Right atrium auricular region (tissue), 2 donors: ENCODE measurements around the genes ZNF528, ZNF701, ZNF816 and ZNF415.

DNA sequence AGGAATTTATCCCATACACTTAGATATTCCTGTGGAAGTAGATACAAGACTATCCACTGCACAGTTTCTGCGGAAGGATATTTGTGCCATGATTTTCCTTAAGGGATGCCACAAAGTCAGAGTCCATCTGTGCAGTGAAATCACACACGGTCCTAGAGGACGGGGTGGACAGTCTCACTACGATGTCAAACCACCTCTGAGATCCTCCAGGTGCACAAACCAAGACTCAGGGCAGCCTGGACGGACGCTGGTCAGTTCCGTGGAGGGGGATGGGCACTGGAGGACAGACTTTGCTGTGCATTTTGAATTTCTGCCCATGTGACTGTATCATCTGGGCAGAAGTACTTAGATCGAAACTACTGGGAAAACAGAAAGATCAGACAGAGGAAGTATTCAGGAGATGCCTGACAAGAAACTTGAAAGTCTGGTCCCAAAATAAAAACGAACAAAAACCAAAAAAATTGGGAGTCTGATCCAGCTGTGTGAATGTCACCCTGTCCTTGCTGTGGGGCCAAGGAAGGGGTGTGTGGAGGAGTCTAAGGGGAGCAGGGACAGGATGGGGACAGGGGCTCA, 1.7 kb downstream of the SIGLEC8 start:
- PRO-cap = no peak
- RAMPAGE, long total RNA, 2 experiments = no peak in any of the 2 experiments

- PRO-cap = no peak
- RAMPAGE, long total RNA, 2 experiments = no peak in any of the 2 experiments
These were observed 5.5 kb downstream of the FPR3 start for GRCh38 chr19:51800302-51800984.

GRCh38 chr19:52049546-52049955, 913 bp upstream of the ZNF432 start:
- PRO-cap = no peak
- RAMPAGE, long total RNA, 2 experiments = no peak in any of the 2 experiments

GRCh38 chr19:52115638-52116346, 20.2 kb upstream of the ZNF841 start:
- PRO-cap = no peak
- RAMPAGE, long total RNA, 2 experiments = no peak in any of the 2 experiments

DNA sequence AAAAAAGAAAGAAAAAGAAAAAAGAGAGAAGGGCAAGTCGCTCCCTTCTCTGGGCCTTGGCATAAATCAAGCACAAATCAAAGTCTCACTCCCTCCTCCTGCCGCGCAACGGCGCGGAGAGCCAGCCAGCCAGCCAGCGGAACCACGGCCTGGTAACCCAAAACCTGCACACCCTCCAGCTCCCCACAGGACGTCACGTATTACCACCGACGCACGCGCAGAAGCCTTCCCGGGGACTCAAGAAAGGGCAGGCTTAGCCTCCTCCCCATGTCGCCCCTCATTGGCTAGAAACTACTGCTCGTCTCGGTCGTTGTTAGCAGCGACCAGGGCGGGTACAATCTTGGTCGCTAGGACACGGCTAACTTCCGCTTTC, 400 bp upstream of the PPP2R1A start:
- PRO-cap = bidirectional peak, plus-strand start outside the sequence, minus-strand start at position 166 of the sequence
- RAMPAGE, long total RNA, 2 experiments = no peak in any of the 2 experiments

GRCh38 chr19:52203735-52204058, 13.8 kb downstream of the PPP2R1A start:
- PRO-cap = no peak
- RAMPAGE, long total RNA, 2 experiments = no peak in any of the 2 experiments

DNA sequence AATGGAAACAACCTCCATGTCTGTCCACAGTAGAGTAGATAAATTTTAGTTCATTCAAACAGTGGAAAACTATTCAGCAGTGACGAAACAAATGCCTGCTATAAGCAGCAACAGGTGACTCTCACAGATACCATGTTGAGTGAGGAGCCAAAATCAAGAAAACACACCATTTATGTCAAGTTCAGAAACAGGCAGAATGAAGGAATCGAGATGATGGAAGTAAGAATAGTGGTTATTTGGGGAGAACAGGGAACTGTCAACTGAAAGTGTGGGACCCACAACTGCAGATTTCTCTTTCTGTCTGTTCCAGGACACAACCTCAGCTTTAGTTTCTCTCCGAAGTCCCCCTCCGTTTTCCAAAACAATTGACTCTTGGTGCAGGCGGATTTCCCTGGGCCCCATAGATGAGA, 34.1 kb downstream of the PPP2R1A start:
- PRO-cap = no peak
- RAMPAGE, long total RNA, 2 experiments = no peak in any of the 2 experiments

DNA sequence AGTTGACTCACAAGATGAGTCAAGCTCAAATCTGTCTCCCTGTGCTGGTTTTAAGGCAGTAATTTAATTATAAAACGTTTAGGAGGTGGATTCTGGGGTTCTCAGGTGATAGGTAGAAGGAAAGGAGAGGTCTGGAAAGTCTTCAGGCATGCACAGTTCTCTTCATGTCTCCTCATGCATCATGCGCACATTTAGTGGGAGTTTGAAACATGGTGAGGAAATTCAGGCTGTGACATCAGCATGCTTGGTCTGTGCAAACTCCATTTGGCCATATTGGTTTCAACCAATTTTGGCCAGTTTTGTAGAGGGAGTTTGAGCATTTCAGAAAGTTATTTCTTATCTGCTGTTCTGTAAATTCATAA, 37.9 kb upstream of the ZNF766 start:
- PRO-cap = no peak
- RAMPAGE, long total RNA, 2 experiments = no peak in any of the 2 experiments

DNA sequence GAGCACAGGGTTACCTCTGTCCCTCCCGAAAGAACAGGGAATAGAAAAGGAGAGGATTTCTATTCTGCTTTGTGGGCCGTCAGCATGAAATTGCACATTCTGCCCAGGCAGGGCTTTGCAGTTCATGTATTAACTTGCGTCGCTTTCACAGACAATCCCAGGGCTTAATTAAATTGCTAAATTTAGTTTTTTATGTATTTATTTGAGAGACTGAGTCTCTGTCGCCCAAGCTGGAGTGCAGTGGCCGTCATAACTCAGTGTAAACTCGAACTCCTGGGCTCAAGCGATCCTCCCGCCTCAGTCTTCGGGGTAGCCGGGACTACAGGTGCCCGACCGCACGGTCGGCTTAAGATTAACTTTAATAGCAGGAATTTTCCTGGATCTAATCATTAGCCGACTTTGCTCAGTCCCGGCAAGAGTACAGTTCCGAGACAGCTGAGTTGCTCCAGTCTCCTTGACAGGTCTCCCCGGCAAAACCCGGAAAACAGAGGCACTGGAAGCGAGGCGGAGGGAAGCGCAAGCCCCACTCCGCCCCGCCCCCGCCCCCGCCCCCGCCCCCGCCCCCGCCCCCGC, 363 bp upstream of the ZNF480 start:
- PRO-cap = bidirectional peak, plus-strand start outside the sequence, minus-strand start at position 486 of the sequence
- RAMPAGE, long total RNA, 2 experiments = no peak in any of the 2 experiments

GRCh38 chr19:52336990-52337446, 975 bp downstream of the ZNF610 start:
- PRO-cap = no peak
- RAMPAGE, long total RNA, 2 experiments = no peak in any of the 2 experiments

GRCh38 chr19:52397501-52398050, at the start of gene ZNF528:
Gene ZNF528, plus strand, starts transcription at chr19:52397849.
- PRO-cap = bidirectional peak, plus-strand start at chr19:52397849, minus-strand start at chr19:52397784
- RAMPAGE, long total RNA, 2 experiments = start-site peak on the plus strand in 2 of 2 experiments, at chr19:52397849-52397879 at its widest, 89 to 276 reads per replicate; start-site peak on the minus strand in 2 of 2 experiments, at chr19:52397705-52397819 at its widest, 24 to 57 reads per replicate

- PRO-cap = bidirectional peak, plus-strand start at chr19:52570287, minus-strand start at chr19:52570106; bidirectional peak, plus-strand start at chr19:52570528, minus-strand start at chr19:52570553
- RAMPAGE, long total RNA, 2 experiments = no peak in any of the 2 experiments
These were observed at the start of gene ZNF701 for GRCh38 chr19:52569942-52571071. Gene ZNF701, plus strand, starts transcription at chr19:52570287.

- PRO-cap = no peak
- RAMPAGE, long total RNA, 2 experiments = no peak in any of the 2 experiments
These were observed 43.4 kb downstream of the ENSG00000269825 start for GRCh38 chr19:52646751-52647354.

GRCh38 chr19:52896659-52897111, 750 bp downstream of the ZNF320 start:
- PRO-cap = no peak
- RAMPAGE, long total RNA, 2 experiments = no peak in any of the 2 experiments

GRCh38 chr19:52944886-52945589, 17.6 kb downstream of the ZNF816 start:
- PRO-cap = no peak
- RAMPAGE, long total RNA, 2 experiments = no peak in any of the 2 experiments

DNA sequence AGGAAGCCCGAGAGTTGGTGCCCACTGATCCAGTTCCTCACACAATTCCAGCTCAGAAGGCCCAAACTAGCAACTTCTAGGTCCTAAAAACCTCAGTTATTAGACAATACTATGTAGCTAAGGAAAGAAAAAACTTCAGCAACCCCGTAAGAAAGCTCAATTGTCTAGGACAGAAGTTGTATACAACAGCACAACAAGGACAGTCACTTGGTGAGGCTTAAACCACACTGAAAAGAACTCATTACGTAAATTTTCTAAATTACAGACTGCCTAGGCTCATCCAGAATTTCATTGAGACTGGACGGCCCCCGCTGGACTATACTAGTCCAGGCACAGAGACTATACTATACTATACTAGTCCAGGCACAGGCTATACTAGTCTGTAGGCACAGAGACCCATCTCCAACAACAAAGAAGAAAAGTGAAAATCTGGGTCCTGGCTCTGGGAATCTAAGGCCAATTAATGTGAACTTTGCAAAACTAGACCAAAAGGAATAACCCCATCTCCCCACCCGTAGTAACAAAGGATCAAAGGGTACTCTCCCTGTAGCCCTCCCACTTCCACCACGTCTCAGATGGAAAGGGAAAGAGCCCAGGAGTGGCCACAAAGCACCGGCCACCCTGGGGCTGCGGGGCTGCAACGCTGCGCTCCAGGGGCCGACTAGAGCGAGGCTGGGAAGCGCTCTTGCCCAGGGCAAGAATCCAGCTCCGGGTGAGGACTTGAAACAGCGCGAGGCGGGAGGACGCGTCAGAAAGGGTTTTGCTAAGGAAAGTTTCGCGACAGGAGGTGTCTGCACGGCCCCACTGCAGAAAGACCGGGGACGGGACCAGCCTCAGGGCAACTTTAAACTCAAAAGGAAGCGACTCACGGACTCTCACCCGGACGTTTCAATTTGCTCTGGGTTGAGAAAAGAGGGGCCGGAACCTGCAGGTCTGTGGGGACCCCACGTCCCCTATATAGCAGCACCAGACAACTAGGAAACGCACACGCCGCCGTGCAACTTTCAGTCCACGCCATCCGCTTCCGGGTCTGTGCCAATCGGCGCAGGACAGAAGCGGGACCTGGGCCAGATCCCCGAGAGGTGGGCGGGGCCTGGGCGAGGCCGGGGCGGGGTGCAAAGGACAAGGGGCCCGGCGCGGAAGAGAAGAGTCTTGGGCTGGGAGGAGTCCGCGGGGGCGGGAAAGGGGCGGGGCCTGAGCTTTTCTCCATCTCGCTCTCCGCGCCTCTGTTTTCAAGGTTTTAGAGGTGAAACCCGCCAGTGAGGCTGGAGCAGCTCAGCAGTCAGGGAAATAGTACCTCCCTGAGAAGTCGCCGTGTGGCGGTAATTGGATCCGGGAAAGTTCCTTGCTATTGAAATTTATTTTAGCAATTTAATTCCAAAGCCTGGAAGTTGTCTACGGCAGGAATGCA, at the start of gene ZNF816:
Gene ZNF816, minus strand, starts transcription at position 1,034 of the 1,411 bp plus-strand sequence.
- PRO-cap = unidirectional peak, plus-strand start at position 574 of the sequence; bidirectional peak, plus-strand start at position 804 of the sequence, minus-strand start at position 663 of the sequence; bidirectional peak, plus-strand start at position 1,235 of the sequence, minus-strand start at position 1,034 of the sequence
- RAMPAGE, long total RNA, 2 experiments = start-site peak on the minus strand in 2 of 2 experiments, centred at positions 1,000 to 1,004 of the sequence, 40 to 79 reads per replicate

DNA sequence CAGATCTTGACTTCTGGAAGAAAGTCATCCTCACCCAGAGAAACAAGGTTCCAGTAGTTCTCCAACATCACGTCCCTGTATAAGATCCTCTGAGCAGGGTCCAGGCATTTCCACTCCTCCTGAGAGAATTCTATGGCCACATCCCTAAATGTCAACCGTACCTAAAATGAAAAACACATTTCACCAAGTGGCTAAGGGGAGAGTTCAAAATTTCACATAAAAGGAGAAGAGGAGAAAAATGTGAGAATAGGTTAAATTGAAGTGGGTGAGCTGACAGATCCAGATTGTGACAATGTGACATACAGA, 28.2 kb downstream of the ZNF160 start:
- PRO-cap = no peak
- RAMPAGE, long total RNA, 2 experiments = no peak in any of the 2 experiments

- PRO-cap = unidirectional peak, minus-strand start at chr19:53132900
- RAMPAGE, long total RNA, 2 experiments = start-site peak on the minus strand in 2 of 2 experiments, at chr19:53132877-53132895 at its widest, 55 to 140 reads per replicate
These were observed at the start of gene ZNF415 for GRCh38 chr19:53132577-53133289. Gene ZNF415, minus strand, starts transcription at chr19:53132910.

- PRO-cap = no peak
- RAMPAGE, long total RNA, 2 experiments = no peak in any of the 2 experiments
These were observed 33.6 kb upstream of the ZNF331 start for GRCh38 chr19:53504399-53504624.

DNA sequence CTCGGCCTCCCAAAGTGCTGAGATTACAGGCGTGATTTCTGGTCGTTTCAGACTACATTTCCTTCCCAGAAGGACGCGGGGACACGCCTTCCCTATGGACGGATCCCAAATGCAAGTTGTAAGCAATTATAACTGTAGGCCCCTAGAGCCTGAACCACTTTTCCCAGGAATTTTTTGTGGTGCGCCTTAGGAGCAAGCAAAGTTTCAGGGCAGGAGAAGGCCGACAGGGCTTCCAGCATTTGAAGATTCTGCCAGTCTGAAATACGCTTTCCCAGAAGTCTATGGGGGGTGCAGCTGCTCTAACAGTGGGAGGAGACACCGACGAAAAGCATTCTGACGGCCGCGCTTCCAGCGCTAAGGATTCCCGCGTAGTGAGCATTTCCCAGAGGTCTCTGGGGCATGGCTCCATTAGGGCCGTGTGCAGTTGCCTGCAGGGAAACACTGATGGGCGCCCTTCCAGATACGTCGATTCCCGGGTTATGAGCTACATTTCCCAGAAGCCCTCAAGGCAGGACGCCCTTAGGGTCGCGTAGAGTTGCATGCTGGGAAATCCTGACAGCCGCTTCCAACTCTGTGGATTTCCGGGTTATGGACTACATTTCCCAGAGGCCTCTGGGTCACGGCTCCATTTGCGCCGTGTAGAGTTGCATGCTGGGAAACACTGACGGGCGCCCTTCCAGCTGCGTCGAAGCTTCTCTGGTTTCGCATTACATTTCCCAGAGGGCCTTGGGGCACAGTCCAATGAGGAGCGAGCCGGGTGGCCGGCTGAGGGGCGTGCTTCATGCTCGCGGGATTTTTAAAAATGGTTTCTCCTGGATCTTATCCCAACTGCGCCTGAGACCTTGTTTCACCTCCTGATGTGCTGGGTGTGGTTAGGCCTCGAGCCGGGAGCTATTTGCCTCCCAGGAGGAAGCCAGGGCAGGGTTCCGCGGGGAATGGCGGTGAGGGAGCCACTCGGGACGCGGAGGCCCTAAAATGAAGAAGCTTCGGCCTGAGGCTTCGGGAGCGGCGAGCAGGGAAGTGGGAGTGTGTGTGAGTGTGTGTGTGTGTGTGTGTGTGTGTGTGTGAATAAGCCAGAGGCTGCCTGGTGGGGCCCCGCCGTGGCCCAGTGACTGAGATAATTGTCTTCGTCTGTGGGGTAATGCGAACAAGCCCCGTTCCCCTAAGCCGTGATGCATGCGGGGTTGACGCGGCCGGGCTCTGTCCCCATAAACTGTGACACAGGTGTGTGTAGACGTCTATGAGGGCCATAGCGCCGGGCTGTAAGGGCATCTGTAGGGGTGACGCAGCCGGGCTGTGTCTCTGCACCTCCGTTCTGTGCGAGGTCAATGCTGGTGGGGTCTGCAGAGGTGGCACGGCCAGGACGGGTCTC, 17.2 kb upstream of the ZNF331 start:
- PRO-cap = bidirectional peak, plus-strand start at position 741 of the sequence, minus-strand start at position 373 of the sequence
- RAMPAGE, long total RNA, 2 experiments = start-site peak on the plus strand in 2 of 2 experiments, centred at positions 771 to 785 of the sequence, 5 to 9 reads per replicate